Hematopoietic multipotent progenitor cell (in vitro differentiated cells): ENCODE measurements around a stretch of chr5.

GRCh38 chr5:132655789-132656616 is 2.0 kb upstream of the IL13 start:
- CAGE, long polyA plus RNA: no peak

GRCh38 chr5:132775900-132776729 is 924 bp downstream of the SEPTIN8 start:
- CAGE, long polyA plus RNA: no peak

- CAGE, long polyA plus RNA: no peak
Measured at GRCh38 chr5:132821053-132822310, 8.4 kb downstream of the SOWAHA start.

GRCh38 chr5:132824882-132826136 is 5.1 kb downstream of the SHROOM1 start:
- CAGE, long polyA plus RNA: no peak

DNA sequence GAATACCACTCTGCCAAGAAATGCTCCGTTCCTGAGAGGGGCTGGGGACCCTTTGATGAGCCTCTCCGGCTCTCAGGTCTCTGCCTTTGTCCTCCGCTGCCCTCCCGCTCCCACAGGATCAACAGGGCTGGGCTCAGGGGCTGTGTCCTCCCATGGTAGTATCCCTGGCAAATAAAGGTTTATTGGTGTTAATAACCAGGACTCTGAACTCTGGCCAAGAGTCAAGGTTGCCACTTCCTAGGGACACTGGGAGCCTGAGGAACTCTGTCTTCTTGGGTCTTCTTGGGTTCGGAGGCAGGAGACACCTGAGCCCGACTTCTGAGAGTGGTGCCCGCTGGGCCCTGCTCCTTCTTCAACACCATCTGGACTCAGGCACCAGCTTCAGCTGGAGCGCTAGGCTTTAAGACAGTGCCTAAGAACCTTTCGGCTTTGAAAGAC is 1.0 kb upstream of the SHROOM1 start:
- CAGE, long polyA plus RNA: no peak

DNA sequence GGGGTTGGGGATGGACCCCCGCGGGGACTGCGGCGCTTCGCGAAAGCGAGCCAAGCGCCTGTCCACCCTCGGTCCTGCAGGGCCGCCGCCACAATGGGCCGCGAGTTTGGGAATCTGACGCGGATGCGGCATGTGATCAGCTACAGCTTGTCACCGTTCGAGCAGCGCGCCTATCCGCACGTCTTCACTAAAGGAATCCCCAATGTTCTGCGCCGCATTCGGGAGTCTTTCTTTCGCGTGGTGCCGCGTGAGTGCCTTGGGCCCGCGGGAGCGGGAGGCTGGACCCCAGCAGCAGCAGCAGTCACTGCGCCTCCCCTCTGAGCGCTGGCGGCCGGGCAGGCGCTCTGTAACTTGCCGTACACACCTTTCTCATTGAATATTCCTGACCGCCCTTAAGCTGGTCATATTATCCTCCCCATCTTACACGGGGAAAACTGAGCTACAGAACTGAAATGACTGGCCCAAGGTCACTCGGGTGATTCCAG is 389 bp downstream of the UQCRQ start:
- CAGE, long polyA plus RNA: no peak

DNA sequence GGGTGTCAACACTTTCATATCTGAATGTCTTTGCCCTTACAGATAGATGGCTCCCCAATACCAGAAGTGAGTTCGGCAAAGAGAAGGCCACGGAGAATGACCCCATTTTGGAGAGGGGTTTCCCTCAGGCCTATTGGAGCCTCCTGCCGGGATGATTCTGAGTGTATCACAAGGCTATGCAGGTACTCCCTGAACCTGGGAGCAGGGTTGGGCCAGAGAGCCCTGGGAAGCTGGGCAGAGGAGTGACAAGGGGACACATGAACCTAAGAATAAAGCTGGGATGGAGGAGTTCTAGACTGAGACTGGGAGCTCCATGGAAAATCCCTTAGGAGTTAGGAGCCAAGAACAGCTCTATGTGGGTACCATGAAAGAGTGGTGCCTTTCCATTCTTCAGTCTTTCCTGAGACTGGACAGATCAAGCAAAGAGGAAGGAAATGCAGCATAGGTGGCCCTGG is 467 bp downstream of the LEAP2 start:
- CAGE, long polyA plus RNA: no peak

GRCh38 chr5:132874363-132874600 is 814 bp downstream of the LEAP2 start:
- CAGE, long polyA plus RNA: no peak

DNA sequence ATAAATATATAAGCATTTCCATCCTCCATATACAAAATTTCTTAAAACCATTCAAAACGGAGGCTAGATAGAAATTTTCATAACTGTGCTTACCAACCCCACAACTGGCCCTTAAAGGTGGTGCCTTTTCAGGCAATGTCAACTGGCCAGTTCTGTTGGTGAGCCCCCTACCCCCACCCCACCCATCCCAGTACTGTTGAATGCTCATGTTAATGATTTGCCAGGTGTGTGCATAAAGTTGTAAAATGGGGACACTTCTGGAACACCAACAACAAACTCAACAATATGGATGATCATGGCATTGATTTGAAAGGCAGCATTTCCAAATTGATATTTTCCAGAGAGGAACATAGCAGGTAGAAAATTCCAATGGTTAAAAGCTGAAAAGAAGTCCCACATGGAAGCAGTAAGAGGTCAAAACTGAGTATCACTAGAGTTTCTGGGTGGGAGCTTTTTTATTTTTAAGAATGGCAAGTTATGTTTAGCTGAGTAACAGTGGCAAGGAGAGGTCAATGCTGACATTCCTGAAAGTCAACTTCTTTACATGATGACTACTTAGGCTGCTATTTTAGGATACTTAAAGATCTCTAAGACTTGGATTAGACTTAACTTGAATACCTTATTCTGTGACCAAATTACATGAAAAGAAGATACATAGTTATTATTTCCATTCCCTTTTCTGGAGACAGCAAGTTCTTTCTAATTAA is 2.7 kb downstream of the LEAP2 start:
- CAGE, long polyA plus RNA: no peak

DNA sequence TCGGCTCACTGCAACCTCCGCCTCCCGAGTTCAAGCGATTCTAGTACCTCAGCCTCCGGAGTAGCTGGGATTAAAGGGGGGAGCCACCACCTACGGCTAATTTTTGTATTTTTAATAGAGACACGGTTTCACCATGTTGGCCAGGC is 722 bp upstream of the AFF4 start:
- CAGE, long polyA plus RNA: no peak

- CAGE, long polyA plus RNA: no peak
Measured at GRCh38 chr5:133049112-133049439, 2.7 kb upstream of the HSPA4 start.

DNA sequence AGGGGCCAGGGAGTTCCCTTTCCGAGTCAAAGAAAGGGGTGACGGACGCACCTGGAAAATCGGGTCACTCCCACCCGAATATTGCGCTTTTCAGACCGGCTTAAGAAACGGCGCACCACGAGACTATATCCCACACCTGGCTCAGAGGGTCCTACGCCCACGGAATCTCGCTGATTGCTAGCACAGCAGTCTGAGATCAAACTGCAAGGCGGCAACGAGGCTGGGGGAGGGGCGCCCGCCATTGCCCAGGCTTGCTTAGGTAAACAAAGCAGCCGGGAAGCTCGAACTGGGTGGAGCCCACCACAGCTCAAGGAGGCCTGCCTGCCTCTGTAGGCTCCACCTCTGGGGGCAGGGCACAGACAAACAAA is 28.9 kb downstream of the FSTL4 start:
- CAGE, long polyA plus RNA: no peak

GRCh38 chr5:133717359-133717881 is 105.1 kb upstream of the FSTL4 start:
- CAGE, long polyA plus RNA: no peak

- CAGE, long polyA plus RNA: no peak
Measured at GRCh38 chr5:133844932-133845214, 123.6 kb downstream of the C5orf15 start.

GRCh38 chr5:133952951-133953343 is 15.5 kb downstream of the C5orf15 start:
- CAGE, long polyA plus RNA: no peak

GRCh38 chr5:134115093-134116049 is 890 bp downstream of the TCF7 start:
- CAGE, long polyA plus RNA: no peak

- CAGE, long polyA plus RNA: no peak
Measured at GRCh38 chr5:134123165-134123661, 8.7 kb downstream of the TCF7 start.

- CAGE, long polyA plus RNA: no peak
Measured at GRCh38 chr5:134151488-134152740, 24.8 kb downstream of the SKP1 start.

DNA sequence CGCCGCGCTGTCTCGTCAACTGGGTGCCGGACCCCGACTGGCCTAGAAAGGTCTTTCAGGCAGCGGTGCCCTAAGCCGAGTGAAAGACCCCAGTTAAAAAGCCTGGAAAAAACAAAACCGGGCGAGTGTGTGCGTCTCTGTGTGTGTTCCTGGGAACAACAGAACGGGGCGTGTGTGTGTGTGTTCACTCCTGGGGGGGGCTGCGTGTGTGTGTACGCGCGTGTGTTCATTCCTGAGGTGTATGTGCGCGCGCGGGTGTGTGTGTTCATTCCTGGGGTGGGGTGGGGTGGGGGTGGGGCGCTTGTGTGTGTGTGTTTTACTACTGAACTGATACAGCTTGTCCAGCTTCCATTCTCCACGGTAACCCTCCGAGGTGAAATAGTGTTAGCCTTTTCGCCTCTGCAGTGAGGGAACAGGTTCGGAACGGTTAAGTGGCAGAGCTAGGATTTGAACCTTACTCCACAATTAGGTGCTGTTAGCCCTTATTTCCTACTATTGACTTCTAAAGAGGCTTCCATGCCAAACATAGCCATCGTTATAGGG is 497 bp upstream of the SKP1 start:
- CAGE, long polyA plus RNA: no peak

DNA sequence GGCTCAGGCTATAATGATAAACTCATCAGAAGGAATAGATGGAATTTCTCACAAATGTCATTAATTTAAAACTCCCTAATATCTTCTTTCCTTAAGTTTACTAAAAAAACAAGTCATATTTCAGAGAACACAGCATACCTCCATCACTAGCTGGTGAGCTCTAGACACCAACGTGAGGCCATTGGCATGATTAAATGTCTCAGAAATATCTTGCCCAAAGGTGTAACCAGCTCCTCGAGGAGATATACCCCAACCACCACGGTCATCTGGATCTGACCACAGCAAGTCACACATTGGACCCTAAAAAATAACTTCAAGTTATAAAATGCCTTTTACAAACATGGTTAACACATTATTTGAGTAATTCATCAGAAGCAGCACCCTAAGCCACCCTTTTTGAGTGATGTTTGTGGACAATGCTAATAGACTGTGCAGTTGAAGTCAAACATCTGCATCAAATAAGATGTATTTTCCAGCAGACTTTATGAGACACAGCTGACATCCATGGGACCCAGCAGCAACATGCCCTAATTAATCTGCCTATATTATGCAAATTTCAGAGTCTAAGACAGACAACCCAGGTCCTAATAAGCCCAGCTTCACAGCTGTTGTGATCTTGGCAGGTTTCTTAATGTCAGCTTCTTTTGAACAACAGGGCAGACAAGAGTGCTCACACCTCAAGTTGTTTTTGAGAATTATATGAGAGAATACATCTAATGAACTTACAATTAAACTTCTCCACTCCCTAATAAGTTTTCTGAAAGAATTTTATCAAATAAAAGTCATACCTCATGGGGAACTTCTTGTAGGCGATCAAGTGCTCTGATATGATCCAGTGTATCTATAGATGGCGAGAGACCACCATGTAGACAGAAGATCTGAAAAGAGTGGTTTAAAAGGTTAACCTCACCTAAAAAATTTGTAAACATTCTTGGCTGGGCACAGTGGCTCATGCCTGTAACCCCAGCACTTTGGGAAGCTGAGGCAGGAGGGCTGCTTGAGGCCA is 23.8 kb upstream of the SKP1 start:
- CAGE, long polyA plus RNA: no peak